Mesenteric fat pad (tissue), 1 donor: Measurements from ENCODE around the genes MRPL23 and TSPAN32.

DNA sequence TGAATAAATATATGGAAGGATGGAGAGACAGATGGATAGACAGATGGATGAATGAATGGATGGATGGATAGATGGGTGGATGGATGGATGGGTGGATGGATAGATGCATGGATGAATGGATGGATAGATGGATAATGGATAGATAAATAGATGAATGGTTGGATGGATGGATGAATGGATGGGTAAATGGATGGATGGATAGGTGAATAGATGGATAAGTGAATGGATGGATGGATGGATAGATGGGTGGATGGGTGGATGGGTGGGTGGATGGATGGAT is 8.5 kb downstream of the LSP1 start:
- PRO-cap, result no peak

DNA sequence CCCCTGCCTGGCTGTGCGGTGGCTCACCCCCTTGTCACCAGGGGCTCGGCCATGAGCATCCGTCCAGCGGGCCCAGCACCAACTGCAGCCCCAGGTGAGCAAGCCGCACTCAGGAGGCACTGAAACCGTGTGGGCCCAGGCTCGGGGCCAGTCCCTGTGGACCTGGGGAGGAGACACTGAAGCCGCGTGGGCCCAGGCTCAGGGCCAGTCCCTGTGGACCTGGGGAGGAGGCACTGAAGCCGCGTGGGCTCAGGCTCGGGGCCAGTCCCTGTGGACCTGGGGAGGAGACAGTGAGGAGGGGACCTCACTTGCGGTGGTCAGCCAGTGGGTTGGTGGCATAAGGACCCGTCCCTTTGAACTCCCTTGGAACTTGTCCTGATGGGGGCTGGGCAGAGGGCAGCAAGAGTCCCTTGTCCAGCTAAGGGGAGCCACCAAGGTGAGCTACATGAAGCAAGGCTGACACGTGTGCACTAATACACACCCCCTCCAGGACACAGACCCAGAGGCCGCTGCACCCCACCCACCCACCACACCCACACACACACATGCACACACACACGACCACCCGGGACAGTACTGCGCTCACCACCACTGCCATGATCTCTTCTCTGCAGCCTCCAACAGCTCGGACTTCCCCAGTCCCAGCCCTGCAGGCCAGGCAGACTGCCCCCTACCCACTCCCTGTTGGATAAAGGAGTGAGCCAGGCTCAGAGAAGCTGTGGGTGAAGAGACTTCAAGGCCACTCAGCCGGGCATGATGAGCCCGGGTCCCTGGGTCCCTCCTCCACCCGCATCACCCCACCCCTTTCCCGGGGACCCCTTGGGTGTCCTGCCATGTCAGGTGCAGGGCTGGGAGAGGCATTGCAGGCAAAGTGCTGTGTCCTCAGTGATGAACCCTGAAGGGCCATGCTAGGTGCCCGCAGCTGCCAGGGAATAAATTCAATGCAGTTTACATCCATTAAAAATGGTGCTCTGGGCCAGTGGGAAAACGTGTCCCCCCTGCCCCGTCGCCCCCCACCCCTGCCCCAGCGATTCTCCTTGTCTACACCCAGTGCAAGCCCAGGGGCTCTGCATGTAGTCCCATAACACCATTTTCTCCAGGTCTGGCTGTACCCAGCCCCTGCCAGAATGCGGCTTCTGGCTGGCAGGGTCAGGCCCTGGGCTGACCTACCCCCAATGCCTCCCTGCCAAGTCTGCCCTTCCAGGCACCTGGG is 14.3 kb downstream of the LSP1 start:
- PRO-cap, result no peak

GRCh38 chr11:1871674-1872331 is 18.9 kb downstream of the LSP1 start:
- PRO-cap, result no peak

- PRO-cap, result no peak
Measured at GRCh38 chr11:1873072-1874135, 18.3 kb downstream of the PRR33 start.

DNA sequence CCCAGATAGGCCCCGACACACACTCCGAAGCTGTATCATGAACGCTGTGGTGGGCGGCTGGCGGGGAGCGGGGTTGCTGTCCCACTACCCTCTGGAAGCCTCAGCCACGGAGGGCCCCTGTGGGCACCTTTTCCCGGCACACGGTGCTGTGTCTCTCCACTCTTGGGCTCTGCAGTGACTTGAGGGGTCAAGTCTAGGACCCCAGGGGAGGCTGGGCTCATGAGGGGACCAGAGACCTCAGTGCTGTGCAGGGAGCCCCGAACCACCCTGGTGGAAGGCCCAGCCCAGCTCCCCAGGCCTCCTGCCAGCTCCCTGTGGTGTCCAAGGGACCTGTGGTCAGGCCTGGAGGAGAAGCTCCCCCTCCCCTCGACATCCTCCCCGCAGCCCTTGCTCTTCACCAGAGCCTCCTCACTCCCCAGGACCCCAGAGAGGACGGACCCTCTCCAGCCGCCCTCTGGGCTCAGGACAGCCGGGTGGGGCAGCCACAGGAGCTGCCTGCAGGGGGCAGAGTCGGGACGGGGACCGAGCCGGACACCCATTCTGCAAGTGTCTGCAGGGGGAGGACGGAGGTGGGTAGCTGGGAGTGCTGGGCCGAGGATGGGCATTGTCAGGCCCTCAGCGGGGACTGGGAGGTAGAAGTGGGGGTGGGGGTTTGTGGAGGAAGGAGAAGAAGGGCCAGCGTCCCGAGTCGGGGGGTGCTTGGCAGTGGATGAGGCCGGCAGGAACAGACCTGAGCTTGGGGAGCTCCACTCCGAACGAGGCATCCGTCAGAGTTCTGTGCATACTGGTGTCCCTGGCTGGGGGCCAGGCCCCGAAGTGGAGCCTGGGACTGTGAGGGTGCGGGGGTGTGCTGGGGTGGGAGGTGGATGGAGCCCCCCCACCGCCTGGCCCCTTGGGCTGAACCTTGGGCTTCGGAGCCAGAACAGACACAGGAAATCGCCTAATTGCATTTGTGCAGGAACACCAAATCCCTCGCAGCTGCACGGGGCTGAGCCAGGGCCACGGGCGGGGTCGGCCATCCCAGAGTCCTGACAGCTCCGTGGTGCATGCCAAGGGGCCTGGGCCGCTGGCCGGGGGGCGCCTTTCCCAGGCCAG is 15.3 kb downstream of the PRR33 start:
- PRO-cap, result no peak

- PRO-cap, result no peak
Measured at GRCh38 chr11:1883949-1884799, 7.5 kb downstream of the PRR33 start.

DNA sequence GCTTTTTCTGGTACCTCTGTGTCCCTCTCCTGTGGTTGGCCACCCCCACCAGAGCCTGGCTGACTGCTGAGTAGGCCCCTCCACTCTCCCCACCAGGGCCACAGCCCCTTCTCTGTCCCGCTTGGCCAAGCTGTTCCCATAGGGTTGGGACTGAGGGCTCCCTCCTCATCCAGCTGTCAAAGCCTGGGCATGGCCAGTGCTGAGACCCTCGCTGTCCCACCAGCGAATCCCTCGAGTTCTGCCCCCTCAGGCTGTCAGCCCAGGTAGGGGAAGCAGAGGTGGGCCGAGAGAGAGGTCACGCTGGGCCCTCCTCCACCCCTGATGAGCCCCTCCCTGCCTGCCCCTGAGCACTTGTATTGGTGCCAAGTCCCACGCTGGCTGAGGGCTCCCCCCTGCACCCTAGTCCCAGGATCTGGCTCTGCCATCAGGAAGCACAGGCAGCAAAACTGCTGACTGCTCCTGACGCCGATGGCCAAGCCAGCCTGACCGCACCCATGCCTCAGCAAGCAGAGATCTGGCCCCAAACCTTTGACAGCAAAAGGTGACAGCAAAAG is 3.4 kb downstream of the PRR33 start:
- PRO-cap, result no peak

- PRO-cap, result no peak
Measured at GRCh38 chr11:1892596-1893289, 1.0 kb upstream of the PRR33 start.

DNA sequence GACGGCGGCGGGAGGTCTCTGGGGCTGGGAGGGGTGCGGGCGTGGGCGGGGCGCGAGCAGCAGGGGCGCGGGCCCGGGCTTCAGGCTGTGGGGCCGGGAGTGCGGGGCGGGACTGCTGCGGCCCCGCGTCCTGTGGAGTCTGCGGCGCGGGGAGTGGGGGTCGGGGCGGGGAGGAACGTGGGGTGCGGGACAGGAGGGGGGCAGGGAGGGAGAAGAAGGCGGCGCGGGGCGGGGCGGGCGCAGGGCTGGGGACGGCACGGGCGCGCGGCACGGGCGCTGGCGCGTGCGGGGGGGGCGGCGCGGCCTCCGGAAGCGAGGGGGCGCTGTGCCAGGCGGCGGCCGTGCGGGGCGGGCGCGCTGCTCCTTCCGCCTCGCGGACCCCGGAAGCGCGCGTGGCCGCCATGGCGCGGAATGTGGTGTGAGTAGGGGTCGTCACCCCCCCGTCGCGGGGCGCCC is at the start of gene MRPL23:
MRPL23 (plus strand) TSS at position 371 of the 456 bp plus-strand sequence.
- PRO-cap, result no peak

DNA sequence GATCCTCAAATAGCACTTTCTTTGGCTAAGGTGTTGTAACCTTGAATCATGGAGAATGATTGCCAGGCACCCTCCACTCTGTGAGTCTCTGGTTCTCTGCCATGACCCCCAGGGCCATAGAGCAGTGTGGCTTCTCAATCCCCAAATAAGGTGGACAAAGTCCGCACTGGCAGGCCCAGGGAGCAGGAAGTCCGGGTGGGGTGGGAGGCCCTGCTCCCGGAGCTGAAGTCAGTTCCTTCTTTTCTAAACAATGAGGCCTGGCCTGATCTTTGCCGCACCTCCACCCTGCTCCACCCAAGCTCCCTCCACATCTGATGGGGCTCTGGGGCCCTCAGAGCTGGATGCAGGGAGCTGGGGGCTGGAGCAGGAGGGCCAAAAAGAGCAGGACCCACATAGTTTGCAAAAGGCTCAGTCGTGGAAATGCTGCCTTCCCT is 36.6 kb downstream of the IGF2 start:
- PRO-cap, result no peak

GRCh38 chr11:2131516-2132433 is 7.4 kb downstream of the IGF2 start:
- PRO-cap, result no peak

GRCh38 chr11:2166512-2167059 is 5.0 kb downstream of the TH start:
- PRO-cap, result no peak

- PRO-cap, result no peak
Measured at GRCh38 chr11:2301707-2302822, at the start of gene TSPAN32. TSPAN32 (plus strand) TSS chr11:2302013.

- PRO-cap, result no peak
Measured at GRCh38 chr11:2321043-2321672, 19.3 kb downstream of the TSPAN32 start.

- PRO-cap, result no peak
Measured at GRCh38 chr11:2325719-2326180, 23.9 kb downstream of the TSPAN32 start.

DNA sequence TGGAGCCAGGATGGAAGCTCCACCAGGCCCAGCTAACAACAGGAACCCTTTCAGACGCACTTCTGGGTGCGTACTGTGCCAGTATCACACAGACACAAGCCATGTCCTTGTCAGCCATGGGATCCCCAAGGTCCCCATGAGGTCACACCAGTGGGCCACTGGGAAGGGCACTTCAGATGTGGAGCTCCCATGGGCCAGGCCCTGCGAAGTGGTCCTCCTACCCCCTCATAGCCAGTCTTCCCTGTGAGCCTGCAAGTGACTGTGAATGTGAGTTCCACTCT is 2.4 kb upstream of the CD81 start:
- PRO-cap, result no peak

DNA sequence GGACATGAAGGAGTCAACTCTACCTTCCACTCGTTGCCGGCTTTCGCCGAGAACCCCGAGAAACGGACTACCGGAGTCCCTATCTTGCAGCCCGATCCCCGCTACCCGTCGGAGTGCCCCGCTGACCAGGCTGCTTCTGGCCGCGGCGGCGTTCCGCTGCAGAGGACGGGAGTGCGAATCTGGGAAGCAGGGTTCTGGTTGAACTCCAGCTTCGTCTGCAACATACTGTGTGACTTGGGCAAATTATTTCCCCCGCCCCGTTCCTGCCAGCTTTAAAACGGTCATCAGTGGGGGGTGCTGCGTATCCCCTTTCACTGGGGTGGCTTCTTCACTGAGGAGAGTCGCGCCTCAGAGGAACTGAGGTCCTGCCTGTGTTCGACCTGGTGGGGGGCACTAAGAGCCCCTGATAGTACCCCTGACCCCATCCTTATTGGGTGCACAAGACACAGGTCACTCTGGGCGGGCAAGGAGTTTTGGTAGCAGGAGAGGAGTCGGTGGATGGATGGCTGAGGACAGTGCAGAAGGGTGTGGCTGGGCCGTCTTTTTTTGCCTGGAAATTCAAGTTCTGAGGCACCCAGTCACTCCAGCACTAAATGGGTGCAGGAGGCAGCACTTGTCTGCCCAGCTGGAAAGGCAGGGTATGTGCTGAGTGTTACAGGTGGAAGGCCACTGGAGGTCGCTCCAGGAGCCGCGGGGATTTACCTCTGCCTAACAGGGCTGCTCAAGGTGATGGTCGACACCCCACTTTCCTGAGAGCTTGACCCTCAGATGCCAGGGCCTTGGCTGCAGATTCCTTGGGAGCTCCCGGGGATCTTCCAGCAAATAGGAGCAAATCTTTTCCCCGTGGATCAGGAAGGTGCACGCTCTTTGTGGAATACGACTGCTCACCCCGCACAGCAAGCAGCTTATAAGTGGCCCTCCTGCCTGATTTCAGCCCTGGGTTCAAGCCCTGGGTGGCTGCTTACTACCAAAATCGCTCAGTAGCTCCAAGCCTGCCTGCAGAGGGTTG is 878 bp downstream of the TSSC4 start:
- PRO-cap, result no peak

- PRO-cap, result no peak
Measured at GRCh38 chr11:2443892-2444371, 382 bp downstream of the TRPM5 start.

DNA sequence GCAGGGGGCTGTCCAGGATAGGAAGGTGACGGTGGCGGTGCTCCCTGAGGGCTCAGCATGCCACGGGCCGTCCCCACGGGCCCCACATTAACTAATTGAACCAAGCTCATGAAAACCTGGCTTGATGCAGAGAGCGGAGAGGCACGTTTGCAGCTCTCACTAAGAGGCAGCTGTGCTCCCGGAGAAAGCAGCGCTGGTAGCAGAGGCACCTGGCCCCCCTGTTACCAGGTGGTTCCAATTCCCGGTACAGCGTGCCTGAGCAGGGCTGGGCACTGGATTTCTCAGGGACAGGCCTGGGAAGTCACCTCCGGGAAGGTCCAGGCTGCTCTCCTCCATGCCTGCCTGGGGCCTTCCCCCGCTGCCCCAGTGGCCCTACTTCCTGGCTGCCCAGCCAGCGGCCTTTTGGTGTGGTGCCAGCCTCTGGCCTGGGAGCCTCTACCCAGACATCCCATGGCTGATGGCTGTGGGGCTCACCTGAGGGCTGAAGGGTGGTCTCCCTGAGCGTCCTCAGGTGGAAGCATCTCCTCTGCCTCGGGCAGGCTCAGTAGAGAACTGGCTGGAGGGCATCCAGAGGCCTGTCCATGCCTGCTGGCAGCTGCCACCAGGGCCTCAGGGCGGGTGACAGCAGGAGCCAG is 1.3 kb downstream of the KCNQ1 start:
- PRO-cap, result no peak

DNA sequence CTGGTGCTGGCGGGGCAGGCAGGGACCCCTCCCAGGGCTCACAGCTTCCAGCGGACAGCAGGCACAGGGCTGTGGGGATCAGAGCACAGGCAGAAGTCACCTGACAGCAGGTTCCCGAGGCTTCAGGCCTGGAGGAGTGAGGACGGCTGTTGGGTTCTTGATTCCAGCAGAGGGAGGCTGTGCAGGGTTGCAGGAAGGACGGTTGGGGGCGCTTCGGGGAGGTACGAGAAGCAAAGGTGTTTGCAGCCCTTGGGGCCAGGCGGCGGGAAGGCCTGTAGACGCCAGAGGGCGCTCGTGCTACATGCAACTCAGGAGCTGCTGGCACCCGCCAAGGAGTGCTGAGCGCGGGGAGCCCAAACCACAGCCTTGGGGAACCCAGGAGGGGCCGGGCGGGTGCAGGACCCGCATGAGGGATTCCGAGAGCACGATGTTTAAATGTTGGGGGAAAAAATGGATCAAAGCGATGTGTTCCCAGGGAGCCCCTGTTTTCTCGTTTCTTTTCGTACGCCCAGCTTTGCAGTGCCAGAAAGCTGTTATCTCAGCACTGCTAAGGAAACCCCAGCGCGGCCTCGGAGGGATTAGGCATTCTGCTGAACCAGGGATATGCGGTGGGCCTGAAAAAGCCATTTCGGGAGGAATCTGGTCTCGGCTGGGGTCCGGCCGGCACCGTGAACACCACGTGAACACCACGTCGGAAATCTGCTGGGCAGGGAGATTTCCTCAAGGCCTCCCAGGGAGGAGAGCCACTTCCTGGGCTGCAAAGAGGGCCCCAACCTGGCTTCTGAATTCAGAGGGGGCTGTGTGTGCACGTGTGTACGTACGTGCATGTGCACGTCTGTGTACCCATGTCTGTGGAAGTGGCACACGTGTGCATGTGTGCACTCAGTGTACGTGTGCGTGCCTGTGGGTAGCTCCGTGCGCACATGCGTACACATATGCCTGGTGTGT is 88.1 kb downstream of the KCNQ1 start:
- PRO-cap, result no peak